ENCODE measurements around a stretch of chr7.

DNA sequence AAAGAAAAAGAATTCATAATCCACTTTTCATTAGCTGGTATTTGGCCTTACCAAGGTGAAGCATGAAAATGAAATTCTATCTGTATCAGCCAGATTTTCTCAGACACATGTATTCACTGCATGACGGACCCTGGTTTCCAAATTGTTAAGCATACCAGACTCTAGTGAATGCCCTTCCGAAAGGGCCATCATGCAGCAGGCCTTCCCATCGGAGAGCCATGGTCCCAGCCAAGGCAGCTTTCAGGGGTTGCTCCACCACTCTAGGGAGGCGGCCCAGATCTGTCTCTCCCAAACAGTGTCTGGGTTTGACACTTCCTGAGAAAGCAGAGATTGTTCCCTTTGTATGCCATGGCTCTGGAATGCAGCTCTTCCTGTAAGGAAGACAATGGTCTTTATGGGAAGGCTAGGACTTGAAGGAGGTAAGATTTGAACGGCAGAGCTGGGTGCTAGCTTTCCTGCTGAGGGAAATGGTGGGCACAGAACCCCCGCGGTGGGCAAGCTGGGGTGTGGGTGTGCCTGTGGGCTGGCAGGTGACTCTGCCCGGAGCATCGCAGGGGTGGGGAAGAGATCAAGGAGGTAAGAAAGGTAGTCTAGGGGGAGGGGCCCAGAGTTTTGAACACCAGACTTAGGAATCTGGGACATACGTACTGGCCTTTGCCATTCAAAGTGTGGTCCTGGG lies 178.7 kb upstream of the BMPER start:
- PRO-cap, 3 experiments: no peak in any of the 3 experiments
- RAMPAGE, long total RNA: no peak
- RRBS, 2 experiments: no CpG with 5 or more reads among the region's 10 CpGs

GRCh38 chr7:33815319-33815850 lies 90.0 kb upstream of the BMPER start:
- PRO-cap, 3 experiments: no peak in any of the 3 experiments
- RAMPAGE, long total RNA: no peak
- RRBS, 2 experiments: no CpG with 5 or more reads among the region's 6 CpGs

DNA sequence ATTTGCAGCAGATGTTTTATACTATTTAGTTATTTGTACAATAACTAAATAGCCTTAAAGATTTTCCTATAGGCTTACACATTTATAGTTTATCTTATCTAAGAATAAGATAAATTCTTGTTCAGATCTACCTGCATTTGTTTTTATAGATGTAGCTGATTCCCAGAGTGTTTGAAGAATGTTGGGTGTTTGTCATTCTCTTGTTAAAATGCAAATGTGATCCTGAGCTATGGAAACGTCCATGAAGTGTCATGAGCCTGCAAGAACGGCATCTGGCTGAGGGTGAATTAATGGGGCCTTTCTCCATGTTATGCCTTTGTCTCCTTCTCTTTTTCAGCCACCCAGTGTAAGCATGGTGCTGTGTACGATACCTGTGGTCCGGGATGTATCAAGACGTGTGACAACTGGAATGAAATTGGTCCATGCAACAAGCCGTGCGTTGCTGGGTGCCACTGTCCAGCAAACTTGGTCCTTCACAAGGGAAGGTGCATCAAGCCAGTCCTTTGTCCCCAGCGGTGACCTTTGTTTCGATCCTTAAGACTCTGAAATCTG lies 247.5 kb downstream of the BMPER start:
- PRO-cap, 3 experiments: no peak in any of the 3 experiments
- RAMPAGE, long total RNA: no peak
- RRBS, 2 experiments: no CpG with 5 or more reads among the region's 9 CpGs

GRCh38 chr7:34277075-34277388 lies 371.7 kb downstream of the BMPER start:
- PRO-cap, 3 experiments: no peak in any of the 3 experiments
- RAMPAGE, long total RNA: no peak
- RRBS, 2 experiments: no CpG with 5 or more reads among the region's 2 CpGs

DNA sequence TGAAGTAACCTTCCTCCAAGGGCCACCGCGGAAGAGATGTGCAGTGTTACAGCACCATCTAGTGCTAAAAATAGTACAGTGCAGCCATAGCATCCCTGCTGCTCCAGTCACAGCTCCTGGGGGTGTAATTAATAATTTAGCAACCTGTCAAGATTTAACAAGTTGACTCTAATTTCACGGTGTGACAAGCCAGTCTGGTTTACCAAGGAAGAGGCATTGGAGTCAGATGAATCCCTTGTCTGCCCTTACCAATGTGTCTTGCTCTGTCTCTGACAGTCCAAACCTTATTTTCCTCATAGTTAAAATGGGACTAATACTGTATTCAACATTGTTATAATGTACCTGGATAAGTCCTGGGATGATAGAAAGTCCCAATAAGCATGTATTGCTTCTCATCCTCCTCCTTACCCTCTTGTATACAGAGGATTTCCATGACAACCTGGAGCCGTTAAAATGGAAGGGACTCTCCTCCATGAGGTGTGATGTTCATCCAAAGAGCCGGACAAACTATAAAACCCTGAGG lies 70.2 kb downstream of the HERPUD2 start:
- PRO-cap, 3 experiments: no peak in any of the 3 experiments
- RAMPAGE, long total RNA: no peak
- RRBS, 2 experiments: no CpG with 5 or more reads among the region's 5 CpGs

DNA sequence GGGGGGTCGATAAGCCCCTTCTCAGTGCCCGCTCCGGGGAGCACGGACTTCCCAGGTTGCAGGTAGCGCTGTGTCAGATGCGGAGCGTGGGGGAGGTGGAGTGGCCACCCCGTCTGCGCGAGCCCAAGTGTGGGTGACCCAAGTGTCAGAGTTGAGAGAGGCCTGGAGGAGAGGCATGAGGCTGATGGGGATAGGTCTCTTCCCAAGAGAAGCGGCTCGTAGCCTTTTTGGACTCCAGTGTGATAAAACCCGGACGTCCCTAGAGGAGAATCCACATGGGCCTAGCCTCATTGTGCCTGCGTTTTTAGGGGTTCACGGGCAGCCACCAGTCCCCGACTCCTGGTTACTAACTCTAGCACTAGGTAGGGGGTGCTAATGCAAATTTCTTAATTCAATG lies 650 bp downstream of the EEPD1 start:
- PRO-cap, 3 experiments: peak in 2 of 3 experiments; most common plus-strand start position 76 of the sequence (in 1); most common minus-strand start position 125 of the sequence (in 1)
- RAMPAGE, long total RNA: no peak
- RRBS, 2 experiments: under 1 to 2% methylated on average over 3 of the region's 17 CpGs

- PRO-cap, 3 experiments: no peak in any of the 3 experiments
- RAMPAGE, long total RNA: no peak
- RRBS, 2 experiments: no CpG with 5 or more reads among the region's 19 CpGs
Measured at GRCh38 chr7:36284439-36285130, 82.5 kb downstream of the MATCAP2 start.

DNA sequence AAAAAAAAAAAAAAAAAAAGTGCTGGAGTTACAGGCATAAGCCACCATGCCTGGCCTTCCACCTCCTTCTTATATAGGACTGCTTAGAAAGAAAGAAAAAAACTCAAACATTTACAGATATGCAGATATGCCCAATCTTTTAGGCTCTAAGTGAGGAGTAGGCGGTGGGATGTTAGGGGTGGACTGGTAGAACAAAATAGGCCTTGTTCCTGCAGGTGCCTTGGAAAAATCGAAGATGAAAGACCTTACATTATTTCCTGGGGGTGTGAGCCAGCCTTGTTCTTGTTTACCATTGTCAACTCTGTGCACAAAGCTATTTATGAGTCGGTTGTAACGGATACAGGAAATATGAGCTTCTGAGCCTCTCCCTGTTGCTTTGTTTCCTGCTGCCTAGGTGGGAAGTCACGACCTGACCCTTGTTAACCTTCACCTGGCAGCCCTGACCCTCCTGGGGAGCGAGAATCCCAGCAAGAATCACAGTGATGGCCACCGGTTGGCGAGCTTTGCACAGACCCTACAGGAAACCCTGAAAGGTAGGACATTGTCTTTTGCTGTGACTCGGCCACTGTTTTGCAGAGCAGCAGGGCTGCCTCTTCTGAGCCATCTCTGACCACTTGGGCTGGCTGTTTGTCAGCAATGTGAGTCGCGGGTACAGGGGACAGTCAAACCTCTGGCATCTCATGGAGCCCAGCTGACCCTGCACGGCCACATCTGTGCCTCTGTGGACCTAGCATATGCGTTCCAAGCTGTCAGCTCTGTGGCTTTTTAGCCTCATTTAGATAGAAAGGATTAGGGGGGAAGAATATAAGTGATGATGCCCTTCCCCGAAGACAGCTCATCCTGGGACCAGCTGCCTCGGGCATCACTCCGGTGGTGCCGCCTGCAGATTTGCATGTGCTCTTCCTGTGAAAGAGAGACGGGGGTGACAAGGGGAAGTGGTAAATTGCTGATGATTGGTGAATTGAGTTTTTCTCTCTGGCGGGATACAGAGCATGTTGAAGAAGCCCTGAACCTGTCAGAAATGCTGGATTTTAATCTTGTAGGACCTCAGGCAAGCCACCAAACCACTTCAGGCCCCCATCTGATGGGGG lies 79.5 kb downstream of the MATCAP2 start:
- PRO-cap, 3 experiments: peak in 2 of 3 experiments; most common plus-strand start position 455 of the sequence (in 1); most common minus-strand start position 303 of the sequence (in 1)
- RAMPAGE, long total RNA: no peak
- RRBS, 2 experiments: no CpG with 5 or more reads among the region's 19 CpGs

DNA sequence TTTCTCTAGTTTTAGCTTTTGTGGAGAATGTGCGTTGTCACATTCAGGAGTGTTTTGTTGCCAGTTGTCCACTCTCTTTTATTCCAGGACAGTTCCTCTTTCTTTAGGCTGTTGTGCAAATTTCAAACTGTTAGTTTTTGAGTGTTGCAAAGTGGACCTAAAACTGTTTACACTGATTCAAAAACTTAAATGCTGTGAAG lies 1.0 kb downstream of the ANLN start:
- PRO-cap, 3 experiments: no peak in any of the 3 experiments
- RAMPAGE, long total RNA: no peak
- RRBS, 2 experiments: no CpG with 5 or more reads among the region's 1 CpG

- PRO-cap, 3 experiments: no peak in any of the 3 experiments
- RAMPAGE, long total RNA: no peak
- RRBS, 2 experiments: no CpG with 5 or more reads among the region's 10 CpGs
Measured at GRCh38 chr7:36391455-36392292, 2.0 kb downstream of the ANLN start.

- PRO-cap, 3 experiments: no peak in any of the 3 experiments
- RAMPAGE, long total RNA: no peak
- RRBS, 2 experiments: no CpG with 5 or more reads among the region's 4 CpGs
Measured at GRCh38 chr7:36644863-36645429, 79.3 kb downstream of the AOAH start.

GRCh38 chr7:36864507-36864776 lies 140.1 kb upstream of the AOAH start:
- PRO-cap, 3 experiments: no peak in any of the 3 experiments
- RAMPAGE, long total RNA: no peak
- RRBS, 2 experiments: no CpG with 5 or more reads among the region's 3 CpGs

- PRO-cap, 3 experiments: no peak in any of the 3 experiments
- RAMPAGE, long total RNA: no peak
- RRBS, 2 experiments: 85 to 92% methylated on average over 2 of the region's 5 CpGs
Measured at GRCh38 chr7:37089850-37090451, 358.7 kb downstream of the ELMO1 start.

- PRO-cap, 3 experiments: no peak in any of the 3 experiments
- RAMPAGE, long total RNA: no peak
- RRBS, 2 experiments: no CpG with 5 or more reads among the region's 6 CpGs
Measured at GRCh38 chr7:37208523-37209087, 240.1 kb downstream of the ELMO1 start.

- PRO-cap, 3 experiments: no peak in any of the 3 experiments
- RAMPAGE, long total RNA: no peak
- RRBS, 2 experiments: no CpG with 5 or more reads among the region's 8 CpGs
Measured at GRCh38 chr7:37336279-37336796, 112.3 kb downstream of the ELMO1 start.

DNA sequence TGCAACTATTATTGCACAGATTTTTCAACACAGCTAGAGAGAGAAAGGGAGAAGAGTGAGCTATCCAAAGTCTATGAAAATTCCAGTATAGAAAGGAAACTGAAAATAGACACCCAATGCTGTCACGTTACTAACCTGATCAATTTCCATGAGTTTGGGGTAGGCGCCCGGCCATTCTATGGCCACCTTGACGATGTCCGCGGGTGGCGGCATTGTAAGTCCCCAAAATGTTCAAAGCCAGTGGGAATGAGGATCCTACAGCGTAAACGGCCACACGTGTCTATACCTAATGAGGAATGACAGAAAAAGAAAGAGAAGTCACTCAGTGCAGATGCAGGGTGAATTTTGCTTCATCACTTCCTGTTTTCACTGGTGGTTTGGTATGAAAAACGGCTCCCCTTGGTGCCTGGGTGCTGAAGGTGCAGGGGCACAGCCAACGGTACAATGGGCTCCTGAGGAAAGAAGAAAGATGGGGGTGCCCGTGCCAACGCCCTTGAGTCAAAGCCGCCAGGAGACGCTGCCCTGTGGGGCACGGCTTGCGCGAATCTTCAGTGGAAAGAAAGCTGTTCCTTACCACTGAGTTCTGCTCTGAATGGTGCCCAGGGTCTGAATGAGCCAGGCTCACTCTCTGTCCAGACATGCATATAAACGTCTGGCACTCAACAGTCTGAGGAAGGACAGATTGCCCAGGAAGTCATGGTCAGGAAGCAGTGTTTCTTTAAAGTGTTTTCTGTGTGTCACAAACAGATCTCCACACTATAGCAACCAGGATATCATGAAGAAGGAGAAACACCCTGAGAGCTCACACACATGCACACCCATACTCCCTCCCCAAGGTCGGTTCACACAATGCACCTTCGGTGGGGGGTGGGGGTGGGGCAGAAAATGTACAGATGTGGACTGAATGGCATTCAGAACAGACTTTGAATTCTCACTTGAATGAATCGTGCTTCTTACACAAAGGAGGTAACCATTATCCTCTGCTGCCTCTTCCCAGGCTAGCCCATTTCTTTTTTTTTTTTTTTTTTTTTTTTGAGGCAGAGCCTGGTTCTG lies 105.9 kb downstream of the ELMO1 start:
- PRO-cap, 3 experiments: no peak in any of the 3 experiments
- RAMPAGE, long total RNA: no peak
- RRBS, 2 experiments: no CpG with 5 or more reads among the region's 23 CpGs

DNA sequence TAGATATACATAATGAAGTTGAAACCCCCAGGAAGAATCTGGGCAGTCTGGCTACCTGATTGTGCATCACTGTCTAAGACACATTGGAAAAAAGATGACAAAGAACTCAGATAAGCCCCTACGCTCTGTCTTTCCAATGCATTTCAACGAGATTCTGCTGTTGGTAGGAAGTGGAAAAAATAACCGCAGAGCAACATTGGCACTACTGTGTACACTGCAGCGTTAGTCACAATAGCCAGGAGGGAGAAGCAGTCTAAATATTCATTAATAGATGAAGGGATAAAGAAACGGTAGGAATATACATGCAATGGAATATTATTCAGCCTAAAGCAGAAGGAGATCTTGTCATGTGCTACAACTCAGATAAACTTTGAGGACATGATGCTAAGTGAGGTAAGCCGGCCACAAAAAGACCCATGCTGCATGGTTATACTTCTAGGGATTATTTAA lies 40.4 kb downstream of the ELMO1 start:
- PRO-cap, 3 experiments: no peak in any of the 3 experiments
- RAMPAGE, long total RNA: no peak
- RRBS, 2 experiments: no CpG with 5 or more reads among the region's 6 CpGs

GRCh38 chr7:37412109-37412603 lies 36.5 kb downstream of the ELMO1 start:
- PRO-cap, 3 experiments: no peak in any of the 3 experiments
- RAMPAGE, long total RNA: no peak
- RRBS, 2 experiments: no CpG with 5 or more reads among the region's 1 CpG

- PRO-cap, 3 experiments: no peak in any of the 3 experiments
- RAMPAGE, long total RNA: no peak
- RRBS, 2 experiments: no CpG with 5 or more reads among the region's 1 CpG
Measured at GRCh38 chr7:37446744-37447139, 1.9 kb downstream of the ELMO1 start.

DNA sequence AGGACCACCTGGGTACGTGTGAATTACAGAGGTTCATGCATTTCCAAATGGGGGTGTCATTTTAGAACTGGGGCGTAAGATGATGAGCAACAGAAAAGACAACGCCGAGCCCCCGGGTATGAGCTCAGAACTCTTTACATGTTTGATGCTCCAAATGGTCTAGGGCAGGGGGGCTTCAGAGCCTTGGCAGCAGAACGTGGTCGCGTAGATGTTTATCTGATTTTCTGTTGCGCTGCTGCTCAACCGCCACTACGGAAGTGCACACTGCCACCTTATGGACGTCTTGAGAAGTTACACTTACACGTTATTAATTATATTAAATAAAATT lies 15.0 kb upstream of the NME8 start:
- PRO-cap, 3 experiments: no peak in any of the 3 experiments
- RAMPAGE, long total RNA: no peak
- RRBS, 2 experiments: no CpG with 5 or more reads among the region's 13 CpGs